GM12892 (cell line): ENCODE measurements around the genes FCRL6, SLAMF8, TAGLN2 and ATP1A2.

GRCh38 chr1:159465035-159465378, 25.5 kb downstream of the OR10J1 start:
- RRBS, result no CpG with 5 or more reads among the region's 4 CpGs

DNA sequence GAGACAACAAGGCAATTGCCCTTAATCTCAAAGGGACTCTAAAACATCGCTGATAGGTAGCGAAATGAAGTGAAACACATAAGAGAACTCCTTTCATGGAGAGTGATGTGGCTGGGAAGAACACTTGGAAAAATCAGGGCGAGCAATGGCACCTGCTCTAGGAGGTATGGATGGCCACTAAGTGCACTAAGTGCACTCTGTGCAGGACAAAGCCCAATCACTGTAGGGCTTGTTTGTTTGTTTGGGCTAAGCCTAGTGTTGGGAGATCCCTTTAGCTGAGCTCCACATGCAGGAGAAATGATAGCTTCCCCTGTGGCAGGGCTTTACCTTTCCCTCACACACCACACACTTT, 7.7 kb downstream of the APCS start:
- RRBS, result no CpG with 5 or more reads among the region's 3 CpGs

DNA sequence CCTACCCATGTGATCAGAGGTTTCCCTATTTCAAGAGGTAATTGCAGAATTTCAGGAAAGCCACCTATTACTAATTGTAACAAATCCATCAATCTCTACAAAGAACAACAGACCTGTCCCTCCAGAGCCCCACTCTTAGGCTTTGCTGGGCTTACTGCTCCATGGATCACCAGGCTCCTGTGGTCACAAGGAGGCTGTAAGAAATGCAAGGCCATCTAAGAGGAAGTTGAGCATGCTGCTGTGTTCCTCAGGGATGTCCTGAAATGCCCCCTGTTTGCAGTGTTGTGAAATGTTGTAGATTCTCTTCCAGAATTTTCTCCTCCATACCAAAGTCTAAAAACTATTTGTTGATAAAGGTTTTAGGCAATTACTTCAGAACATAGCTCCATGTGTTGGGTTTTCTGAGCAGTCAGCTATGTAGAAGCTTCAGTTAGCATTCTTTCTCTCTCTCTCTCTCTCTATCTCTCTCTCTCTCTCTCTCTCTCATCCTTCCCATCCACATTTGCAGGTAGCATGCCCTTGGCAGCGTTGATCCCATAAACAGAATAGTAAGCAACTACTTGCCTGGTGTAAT, 24.3 kb upstream of the DUSP23 start:
- RRBS, result no CpG with 5 or more reads among the region's 1 CpG

DNA sequence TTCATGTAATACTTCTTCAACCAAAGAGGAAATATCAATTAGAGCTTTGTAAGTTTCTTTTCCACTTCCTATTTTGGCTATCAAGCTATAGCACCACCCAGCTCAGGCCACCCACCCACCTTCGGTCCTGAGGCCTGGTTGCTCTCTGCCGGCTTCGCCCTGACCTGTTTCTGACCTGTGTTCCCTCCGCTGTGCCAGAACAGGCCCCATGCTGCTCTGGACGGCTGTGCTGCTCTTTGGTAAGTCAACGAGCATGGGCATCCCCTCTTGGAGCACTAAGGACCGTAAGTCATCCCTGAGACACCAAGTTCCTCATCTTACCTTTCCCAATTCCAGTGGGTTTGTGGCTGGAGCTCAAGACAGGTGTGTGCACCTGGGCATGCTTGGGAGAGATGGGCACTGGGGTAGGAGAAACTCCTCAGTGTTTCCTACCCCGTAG, at the start of gene FCRL6:
TSS of gene FCRL6 (plus strand) at position 144 of the 439 bp plus-strand sequence.
- RRBS, result no CpG with 5 or more reads among the region's 8 CpGs

DNA sequence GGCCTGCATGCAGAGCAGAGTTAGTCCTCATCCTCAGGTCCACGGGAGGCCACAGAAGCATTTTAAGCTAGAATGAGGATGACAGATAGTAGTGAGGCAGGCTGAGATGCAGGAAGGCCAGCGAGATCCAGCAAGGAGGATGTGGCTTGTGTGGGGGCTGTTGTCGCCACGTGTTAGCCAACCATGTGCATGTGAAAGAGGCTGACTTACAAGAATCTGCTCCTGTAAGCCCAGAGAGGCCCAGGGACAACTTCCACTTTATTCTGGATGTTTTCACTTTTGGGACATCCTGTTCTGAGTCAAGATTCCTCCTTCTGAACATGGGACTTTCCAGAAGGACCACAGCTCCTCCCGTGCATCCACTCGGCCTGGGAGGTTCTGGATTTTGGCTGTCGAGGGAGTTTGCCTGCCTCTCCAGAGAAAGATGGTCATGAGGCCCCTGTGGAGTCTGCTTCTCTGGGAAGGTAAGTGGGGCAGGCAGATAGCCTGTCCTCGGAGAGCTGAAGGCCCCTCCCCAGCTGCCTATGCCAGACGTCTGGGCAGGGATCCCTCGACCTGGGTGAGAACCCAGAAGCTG, at the start of gene SLAMF8:
TSS of gene SLAMF8 (plus strand) at position 399 of the 577 bp plus-strand sequence.
- RRBS, result no CpG with 5 or more reads among the region's 10 CpGs

DNA sequence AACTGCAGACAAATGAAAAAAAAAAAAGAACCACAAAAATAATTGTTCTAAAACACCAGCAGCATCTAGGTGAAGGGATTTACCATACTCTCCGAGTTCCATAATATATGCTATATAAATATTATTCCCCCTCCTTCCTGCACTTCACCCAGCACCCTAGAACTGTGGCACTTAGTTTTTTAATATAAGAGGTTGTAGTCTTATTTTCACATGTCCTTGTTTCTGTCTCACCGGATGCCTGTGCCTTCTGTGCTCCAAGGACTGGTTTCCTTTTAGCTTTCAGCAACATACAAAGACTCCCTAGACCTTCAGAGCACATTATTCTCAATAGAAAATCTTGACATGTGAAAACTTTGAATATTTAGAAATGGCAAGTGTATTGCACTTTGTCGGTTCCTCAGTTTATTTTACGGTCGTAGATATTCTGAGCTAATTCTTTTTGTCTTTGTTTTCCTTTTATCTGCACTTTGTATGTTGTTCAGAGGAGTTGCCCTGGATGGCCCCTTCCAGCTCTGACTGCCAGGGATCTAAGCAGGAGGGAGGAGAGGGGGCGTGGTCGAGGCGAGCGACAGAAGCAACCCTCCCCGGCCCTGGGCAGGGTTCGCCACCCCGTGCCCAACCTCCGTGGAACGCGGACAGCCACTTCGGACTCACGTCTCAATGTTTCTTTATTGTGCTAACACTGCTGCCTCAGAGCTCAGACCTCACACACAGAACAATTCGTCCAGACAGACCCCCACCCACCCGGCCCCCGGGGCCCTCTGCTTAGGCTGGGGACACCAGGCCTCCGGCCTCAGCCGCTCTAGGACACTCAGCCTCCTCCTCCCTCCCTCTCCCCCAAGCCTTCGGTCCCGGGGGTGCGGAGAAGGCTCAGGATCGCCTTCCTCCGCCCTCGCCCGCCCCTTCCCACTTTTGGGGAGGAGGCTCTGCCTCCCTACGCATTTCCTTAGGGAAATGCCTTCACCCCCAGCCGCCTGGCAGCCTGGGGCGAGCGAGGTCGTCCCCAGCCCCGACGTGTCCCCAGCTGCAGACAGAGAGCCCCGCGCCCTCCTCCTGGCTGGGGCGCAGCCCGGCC, 8.5 kb downstream of the VSIG8 start:
- RRBS, result 3% methylated on average over 5 of the region's 40 CpGs

DNA sequence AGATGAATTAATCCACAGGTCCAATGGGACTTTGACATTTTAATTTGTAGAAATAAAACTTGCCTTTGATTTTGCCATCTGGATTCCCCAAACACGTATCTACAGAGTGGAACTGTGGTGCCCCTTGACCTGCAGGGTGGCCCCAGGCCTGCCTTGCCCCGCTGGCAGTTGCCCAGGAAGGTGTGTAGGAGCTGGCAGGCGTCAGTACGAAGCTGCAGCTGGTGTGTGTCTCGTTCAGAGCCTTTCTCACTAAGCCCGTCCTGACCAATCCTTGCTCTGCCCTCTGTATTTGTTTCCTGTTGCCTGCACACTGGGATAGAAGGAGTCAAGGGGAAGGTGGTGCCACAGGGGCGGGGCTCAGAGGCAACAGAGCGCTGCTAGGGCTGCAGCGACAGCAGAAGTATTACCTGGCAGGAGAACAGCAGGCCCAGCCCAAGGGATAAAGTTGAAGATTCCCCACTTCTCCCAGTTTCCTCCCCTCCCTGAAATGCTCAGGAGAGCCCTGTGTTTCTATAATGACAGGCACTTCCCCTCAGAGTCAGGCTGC, 5.2 kb upstream of the VSIG8 start:
- RRBS, result no CpG with 5 or more reads among the region's 9 CpGs

GRCh38 chr1:159900912-159901212, 897 bp upstream of the CFAP45 start:
- RRBS, result no CpG with 5 or more reads among the region's 2 CpGs

GRCh38 chr1:159923116-159924211, 1.8 kb downstream of the TAGLN2 start:
- RRBS, result no CpG with 5 or more reads among the region's 21 CpGs

DNA sequence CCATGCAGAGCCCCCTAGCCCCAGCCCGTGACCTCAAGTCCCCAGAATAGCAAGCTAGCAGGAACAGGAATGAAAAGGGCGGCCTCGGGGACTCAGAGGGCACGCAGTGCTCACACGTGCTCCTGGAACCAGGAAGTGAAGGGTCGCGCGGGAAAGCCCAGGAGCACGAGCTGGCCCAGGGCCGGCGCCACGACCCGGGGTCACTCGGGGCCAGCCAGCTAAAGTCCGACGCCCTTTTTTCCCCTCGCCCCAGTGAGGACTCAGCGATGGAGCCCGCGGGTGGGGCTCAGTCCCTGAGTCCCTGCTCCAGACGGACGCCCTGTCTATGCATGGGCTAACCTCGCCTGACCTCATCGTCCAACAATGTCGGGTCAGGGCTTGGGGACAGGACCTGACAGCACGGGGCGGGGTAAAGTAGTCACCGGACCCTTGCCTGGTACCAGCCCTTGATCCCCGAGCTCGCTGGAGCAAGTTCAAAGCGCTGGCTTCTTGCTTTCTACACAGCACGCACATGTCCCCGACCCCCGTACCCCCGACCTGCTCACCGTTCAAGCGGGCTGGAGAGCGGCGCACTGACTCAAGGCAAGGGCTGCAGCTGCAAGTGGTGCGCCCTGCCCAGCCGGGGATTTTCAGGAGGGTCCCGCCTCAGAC, at the start of gene TAGLN2:
TSS of gene TAGLN2 (minus strand) at position 603 of the 651 bp plus-strand sequence.
- RRBS, result 5% methylated on average over 2 of the region's 42 CpGs

- RRBS, result no CpG with 5 or more reads among the region's 20 CpGs
These were observed 483 bp upstream of the TAGLN2 start for GRCh38 chr1:159925556-159926424.

- RRBS, result no CpG with 5 or more reads among the region's 11 CpGs
These were observed 14.8 kb upstream of the PIGM start for GRCh38 chr1:160046409-160047081.

DNA sequence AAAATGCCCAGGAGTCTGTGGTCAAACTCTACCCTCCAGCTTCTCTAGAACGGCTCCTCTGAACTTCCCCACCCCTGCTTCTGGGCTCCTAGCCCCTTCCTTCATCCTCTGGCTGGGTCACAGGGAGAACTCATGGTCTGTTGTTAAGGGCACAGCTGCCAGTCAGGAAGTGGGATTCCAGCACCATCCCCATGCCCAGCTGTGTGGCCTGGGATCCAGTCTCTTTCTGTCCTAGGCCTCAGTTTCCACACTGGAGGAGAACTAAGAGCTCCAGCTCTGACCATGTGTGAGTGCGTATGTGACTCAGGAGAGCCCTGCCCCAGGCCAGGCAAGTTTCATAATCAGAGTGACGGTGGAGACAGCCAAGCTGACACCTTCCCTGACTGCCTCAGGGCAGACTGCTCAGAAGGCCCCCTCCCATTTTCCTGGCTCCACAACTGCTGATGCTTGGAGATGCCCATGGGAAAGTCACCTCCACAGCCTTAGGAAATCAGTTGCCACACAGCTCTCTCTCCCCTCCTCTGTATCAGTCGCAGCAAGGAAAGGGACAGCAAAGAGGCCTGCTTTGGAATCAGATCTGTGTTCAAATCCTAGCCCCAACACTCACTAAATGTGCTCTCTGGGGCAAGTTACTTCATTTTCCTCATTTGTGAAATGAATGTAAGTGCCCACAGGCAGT, 1.8 kb downstream of the IGSF8 start:
- RRBS, result no CpG with 5 or more reads among the region's 4 CpGs

GRCh38 chr1:160115468-160115967, at the start of gene ATP1A2:
TSS of gene ATP1A2 (plus strand) at chr1:160115759.
- RRBS, result no CpG with 5 or more reads among the region's 12 CpGs

GRCh38 chr1:160204167-160204935, 833 bp upstream of the PEA15 start:
- RRBS, result no CpG with 5 or more reads among the region's 3 CpGs

- RRBS, result under 1% methylated on average over 20 of the region's 43 CpGs
These were observed 644 bp downstream of the PEA15 start for GRCh38 chr1:160205653-160206403.

DNA sequence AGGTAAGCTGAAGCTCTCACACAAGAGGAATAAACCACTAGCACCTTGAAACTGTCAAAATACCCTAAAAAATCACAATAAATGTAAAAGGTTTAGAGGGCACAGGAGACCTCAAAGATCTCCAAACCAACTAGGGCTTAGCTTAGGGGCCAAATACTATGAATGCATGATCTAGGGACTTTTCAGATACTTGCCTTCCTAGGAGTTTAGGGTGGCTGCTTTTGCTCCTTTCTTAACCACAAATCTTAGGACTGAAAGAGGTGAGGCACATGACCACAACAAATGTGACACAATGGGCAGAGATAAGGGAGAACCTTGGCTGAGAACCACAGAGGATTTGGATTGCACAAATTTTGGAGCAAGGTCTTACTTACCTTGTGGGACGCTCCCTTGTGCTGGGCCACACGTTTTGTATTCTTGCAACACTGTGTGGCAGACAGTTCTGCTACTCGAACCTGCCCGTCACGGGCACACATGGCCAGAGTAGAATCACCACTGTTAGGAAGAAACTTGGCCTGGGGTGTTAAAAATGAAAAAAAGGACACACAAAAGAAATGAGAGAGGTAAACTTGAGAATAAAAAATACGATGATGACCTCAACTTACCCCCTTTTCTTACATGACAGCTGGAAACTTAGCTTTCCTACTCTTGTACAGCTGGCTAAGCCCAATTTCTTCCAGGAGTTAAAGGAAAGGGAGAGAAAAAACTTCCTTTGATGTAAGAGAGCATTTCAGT, 23.9 kb downstream of the DCAF8 start:
- RRBS, result no CpG with 5 or more reads among the region's 6 CpGs

DNA sequence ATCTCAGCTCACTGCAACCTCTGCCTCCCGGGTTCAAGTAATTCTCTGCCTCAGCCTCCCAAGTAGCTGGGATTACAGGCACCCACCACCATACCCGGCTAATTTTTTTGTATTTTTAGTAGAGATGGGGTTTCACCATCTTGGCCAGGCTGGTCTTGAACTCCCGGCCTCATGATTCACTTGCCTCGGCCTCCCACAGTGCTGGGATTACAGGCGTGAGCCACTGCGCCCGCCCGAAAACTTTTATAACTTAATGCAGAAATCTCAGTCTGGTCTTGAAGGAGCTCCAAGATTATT, 19.2 kb downstream of the COPA start:
- RRBS, result no CpG with 5 or more reads among the region's 8 CpGs

GRCh38 chr1:160489526-160490092, 33.4 kb downstream of the SLAMF6 start:
- RRBS, result no CpG with 5 or more reads among the region's 2 CpGs

DNA sequence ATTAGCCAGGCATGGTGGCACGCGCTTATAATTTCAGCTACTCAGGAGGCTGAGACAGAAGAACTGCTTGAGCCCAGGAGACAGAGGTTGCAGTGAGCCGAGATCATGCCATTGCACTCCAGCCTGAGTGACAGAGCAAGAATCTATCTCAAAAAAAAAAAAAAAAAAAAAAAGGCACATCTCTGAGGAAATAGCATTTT, 25.5 kb downstream of the SLAMF1 start:
- RRBS, result no CpG with 5 or more reads among the region's 3 CpGs